Measurements from ENCODE around the gene MRFAP1.

GRCh38 chr4:4047212-4047752, 179.4 kb downstream of the OTOP1 start:
- RRBS = 8% methylated on average over 1 of the region's 17 CpGs

DNA sequence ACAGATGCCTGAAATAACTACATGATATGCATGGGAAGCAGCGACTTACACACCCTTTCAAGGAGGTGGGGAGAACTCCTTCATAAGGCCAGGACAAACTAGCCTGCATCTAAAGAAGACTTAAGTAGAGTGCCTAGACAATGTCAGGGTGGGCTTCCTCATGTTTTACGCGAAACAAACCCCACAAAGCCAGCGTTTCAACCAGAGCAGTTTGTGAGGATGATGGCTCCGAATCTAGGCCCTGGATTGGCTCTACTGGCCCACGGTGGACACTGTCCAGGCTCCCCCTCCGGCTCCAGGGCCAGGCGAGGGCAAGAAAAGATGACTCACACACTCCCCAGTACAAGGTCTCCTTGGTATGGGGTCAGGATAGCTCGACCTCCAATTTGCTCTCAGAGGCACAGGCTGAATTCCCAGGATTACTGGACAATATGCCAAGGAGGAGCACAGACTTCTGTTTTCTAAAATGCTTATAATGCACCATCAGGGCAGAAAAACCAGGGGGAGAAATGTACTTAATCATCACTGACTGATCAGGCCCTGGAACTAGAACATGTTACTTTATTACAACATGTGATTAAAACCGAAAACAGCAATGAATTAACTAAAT, 44.9 kb downstream of the STX18 start:
- RRBS = no CpG with 5 or more reads among the region's 10 CpGs

- RRBS = 11% methylated on average over 3 of the region's 25 CpGs
Measured at GRCh38 chr4:4865295-4865735, 5.8 kb downstream of the MSX1 start.

DNA sequence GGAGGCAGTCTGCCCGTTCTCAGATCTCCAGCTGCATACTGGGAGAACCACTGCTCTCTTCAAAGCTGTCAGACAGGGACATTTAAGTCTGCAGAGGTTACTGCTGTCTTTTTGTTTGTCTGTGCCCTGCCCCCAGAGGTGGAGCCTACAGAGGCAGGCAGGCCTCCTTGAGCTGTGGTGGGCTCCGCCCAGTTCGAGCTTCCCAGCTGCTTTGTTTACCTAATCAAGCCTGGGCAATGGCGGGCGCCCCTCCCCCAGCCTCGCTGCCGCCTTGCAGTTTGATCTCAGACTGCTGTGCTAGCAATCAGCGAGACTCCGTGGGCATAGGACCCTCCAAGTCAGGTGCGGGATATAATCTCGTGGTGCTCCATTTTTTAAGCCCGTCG, 60.0 kb downstream of the CYTL1 start:
- RRBS = no CpG with 5 or more reads among the region's 13 CpGs

GRCh38 chr4:5032951-5033921, 14.0 kb upstream of the CYTL1 start:
- RRBS = no CpG with 5 or more reads among the region's 18 CpGs

DNA sequence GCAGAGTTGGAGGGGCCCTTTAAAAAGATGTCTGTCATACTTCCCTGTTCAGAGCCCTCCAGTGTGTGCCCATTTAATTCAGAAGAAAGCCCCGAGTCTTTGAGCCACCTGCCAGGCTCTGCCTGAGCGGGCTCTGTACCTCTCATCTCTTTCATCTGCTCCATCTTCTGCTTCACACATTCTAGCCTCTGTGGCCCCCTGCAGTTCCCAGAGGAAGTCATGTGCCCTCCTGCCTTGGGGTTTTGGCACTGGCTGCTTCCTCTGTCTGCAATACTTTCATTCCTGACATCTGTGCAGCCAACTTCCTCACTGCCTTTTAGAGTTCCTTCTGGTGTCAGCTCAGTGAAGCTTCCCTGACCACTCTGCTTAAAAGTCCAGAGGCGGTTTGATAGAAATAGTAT, 6.2 kb upstream of the STK32B start:
- RRBS = no CpG with 5 or more reads among the region's 3 CpGs

DNA sequence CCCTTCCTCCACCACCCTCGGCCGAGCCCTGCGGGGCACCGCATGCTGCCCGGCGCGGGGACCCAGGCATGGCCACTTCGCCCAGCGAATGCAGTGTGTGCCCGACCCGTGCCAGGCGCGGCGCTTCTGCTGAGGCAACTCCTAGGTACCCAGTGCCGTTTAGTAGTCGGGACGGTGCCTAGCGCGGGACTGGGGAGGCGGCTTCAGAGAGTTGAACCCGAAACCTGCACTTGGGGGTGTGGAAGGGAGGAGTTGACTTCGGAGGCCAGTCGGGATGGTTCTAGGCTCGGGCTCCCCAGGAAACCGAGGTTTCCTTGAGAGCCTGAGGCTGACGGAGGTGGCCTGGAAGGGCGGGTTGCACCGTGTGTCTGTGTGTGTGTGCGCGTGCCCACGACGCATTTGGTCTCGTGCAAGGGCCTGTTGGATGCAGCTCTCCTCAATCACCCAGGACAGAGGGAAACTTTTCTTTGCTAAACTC, 717 bp downstream of the STK32B start:
- RRBS = no CpG with 5 or more reads among the region's 33 CpGs

DNA sequence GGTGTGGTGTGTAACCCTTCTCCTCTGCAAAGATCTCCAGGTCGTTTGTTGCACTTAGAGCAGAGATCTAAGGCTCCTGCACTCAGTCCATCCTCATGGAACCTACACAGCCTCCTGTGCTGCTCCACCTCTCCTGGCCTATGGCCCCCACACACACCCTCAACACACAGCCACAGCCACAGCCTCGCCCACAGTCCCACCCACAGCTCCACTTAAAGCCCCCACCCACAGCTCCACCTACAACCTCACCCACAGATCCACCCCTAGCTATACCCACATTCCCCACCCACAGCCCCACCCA, 322.8 kb downstream of the EVC2 start:
- RRBS = no CpG with 5 or more reads among the region's 2 CpGs

DNA sequence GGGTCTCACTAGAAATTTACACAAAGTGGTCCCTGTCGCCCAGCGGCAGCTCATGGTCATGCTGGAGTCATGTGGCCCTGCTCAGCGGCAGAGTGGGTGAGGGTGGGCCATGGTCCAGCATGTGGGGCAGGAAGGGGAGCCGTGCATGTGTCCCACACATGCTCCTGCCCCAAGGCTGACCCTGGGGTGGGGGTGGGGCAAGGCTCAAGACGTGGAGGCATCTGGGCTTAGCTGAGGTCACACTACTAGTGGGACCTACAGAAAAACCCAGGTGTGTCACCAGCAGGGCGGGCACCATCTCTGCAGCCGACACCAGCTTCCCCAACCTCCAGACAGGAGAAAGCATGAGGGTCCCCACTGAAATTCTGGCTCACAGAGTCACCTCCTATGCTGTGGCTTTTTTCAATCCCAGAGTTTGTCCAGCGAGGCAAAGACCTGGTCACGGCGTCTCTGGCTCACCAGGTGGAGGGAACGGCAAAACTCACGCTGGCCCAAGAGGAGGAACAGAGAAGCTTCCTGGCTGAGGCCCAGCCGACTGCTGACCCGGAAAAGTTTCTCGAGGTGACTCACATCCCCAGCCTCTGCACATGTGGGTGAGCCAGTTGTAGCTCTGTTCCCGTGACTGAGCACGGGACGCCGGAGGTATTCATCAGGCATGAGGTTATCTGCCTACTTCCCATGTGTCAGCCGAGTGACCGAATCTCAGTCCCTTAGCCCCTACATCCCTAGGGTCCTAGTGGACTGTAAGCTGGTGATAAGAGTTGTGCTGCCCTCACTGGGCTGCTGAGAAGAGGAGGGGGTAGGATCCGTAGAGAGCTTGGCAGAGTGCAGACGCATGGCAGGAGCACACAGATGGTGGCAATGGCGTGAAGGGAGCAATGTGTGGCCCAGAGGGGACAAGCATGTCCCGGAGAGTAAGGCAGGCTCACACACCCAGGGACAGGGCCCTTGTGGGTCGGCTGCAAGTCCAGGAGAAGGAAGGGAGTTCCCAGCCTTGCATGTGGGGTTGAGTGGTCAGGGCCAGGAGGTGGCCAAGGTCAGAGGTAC, 42.7 kb downstream of the EVC start:
- RRBS = 1% methylated on average over 6 of the region's 26 CpGs

DNA sequence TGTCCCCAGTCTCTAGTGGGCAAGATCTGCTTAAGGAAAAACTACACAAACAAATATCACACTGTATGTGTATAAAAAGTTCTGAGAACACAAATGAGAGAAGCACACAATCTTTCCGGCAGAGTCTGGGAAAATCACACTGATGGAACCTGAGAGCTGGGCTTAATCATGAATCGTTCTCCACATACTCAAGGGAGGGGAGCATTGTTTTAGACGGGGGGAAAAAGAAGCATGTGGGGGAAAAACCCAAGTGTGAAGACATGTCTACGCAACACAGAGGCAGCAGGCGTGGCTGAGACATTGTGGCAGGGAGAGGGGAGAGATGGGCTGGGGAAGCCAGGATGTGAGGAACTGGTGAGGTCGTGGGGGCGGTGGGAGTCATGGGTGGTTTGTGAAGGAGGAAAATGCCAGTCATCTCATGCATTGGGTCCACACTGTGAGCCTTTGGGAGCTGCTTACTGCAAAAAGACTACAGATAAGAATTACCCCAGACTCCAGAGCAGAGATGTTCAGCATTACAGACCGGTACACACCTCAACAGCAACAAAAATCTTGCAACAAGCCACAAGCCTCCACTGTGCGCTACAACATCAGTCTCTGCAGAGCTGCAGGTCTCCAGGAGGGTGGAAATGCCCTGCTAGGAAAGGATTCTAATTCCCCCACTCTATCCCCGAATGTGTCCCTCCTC, 2.1 kb downstream of the JAKMIP1 start:
- RRBS = no CpG with 5 or more reads among the region's 10 CpGs

- RRBS = 2% methylated on average over 9 of the region's 27 CpGs
Measured at GRCh38 chr4:6198812-6199434, 1.4 kb downstream of the JAKMIP1 start.

GRCh38 chr4:6528757-6529561, 46.0 kb upstream of the MAN2B2 start:
- RRBS = no CpG with 5 or more reads among the region's 17 CpGs

DNA sequence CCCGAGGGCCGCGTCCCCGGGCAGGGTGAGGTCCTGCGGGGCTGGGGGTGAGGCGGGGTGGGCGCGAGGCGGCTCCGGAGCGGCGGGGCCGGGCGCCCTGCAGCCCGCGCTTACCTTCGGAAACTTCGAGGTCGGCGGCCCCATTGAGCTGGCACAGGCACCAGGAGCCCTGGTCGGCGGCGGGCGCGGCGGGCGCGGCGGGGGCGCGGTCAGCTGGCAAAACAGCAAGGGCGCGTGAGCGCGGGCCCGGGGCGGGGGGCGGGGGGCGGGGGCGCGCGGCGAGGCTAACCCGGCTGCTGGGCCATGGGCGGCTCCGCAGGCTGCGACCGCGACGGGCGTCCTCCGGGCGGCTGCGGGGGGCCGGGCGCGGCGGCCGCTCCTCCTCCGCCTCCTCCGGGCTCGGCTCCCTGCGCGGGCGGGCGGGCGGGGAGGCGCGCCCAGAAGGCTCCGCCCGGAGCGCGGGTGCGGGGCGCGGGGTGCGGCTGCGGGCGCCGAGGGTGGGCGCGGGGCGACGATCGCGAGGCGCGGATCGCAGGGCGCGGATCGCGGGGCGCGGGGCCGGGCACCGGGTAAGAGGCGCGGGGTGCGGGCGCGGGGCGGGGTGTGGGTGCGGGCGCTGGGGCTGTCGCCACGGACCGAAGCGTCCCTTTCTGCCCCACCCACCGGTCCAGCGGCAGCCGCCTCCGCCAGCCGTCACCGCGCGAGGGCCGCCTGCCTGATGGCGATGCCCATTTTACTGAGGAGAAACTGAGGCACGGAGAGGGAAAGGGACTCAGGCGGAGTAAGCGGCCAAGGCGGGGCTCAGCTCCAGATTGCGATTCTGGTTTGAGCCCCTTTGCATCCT, 11.3 kb upstream of the MAN2B2 start:
- RRBS = 3% methylated on average over 60 of the region's 124 CpGs

DNA sequence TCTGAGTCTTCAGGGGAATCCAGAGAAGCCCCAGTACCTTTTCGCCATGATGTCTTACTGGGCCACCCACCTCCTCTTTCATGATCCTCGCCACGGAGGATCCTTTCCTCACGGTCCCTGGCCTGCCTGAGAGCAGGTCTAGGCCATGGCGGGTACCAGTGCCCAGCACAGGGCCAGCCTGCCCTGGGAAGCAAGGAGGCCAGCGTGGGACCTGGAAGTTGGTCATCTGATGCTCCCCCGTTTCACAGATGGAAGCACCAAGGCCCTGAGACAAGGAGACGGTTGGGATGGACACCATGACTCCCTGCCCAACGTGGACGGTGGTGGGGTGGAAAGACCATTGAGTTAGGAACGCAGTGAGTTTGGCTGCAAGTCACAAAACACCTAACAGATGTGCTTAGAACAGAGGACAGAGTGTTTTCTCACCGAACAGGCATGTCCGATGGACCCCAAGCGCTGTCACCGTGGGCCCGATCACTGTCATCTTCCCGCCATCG, 21.7 kb upstream of the MRFAP1 start:
- RRBS = no CpG with 5 or more reads among the region's 18 CpGs

GRCh38 chr4:6640619-6641737, at the start of gene MRFAP1:
Gene MRFAP1, plus strand, starts transcription at chr4:6640685.
- RRBS = 2% methylated on average over 50 of the region's 100 CpGs

GRCh38 chr4:6658294-6659201, 15.3 kb upstream of the ENSG00000170846 start:
- RRBS = 19% methylated on average over 6 of the region's 60 CpGs

DNA sequence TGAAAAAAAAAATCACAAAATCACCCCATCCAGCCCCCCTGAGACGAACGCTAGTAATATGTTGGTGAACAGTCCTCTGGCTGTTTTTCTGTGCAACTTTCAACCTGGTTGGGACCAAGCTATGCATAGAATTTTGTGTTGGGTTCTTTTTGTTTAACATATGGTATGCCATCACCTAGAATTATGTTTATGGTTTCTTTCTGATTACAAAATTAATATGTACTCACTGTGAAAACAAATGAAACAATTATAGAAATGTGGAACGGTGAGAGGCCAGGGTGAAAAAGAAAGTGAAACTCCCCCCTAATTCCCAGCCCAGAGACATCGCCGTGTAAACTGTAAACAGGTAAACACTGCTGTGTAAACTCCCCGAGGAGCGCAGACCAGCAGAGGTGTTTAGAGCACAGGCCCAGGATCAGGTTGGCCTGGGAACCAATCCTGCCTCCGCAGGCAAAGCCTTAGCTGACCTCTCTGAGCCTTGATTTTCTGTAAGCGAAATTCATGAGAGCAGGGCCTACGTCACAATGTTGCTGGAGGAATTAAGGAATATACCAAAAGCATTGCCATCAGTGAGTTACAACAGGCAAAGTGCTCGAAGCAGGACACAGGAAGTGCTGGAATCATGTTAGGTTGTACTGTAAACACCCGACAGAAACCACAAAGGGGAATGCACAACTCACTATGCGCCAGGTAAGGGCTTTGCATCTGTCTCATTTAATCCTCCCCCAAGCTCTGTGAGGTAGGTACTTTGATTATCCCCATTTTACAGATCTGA, 31.0 kb upstream of the KIAA0232 start:
- RRBS = no CpG with 5 or more reads among the region's 13 CpGs

GRCh38 chr4:6823924-6824769, 41.6 kb downstream of the KIAA0232 start:
- RRBS = no CpG with 5 or more reads among the region's 7 CpGs

DNA sequence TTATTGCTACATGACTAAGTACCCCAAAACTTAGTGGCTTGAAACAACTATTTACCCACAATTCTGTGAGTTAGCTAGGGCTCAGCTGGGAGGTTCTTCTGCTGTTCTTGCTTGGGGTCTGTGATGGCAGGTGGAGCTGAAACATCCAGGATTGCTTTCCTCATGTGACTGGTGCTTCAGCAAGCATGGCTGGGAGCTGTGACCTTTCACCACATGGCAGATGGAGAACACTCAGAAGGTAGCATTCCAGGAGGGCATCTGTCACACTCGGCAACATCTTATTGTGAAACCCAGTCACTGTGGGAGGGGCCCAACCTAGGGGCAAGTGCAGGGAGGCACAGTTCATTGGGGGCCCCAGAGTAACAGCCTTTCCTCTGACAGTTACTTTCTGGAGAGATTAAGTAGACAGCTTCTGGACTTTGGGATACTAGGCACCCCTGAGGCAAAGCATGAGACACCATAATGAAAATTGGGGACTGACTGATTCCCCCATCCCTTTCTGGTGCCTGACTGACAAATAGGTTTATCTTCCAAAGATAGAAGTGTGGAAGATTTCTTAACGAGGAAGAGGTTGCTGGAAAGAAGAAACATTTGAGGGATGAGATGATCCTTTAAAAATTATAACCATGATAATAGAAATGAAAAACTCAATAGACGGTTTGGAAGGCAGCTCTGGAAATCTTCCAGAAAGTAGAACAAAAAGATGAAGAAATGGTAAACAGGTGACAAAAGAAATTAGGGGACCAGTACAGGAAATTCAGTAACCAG, 56.8 kb upstream of the TBC1D14 start:
- RRBS = no CpG with 5 or more reads among the region's 3 CpGs

GRCh38 chr4:6861793-6862549, 47.7 kb upstream of the TBC1D14 start:
- RRBS = no CpG with 5 or more reads among the region's 7 CpGs

Measured in aortic smooth muscle cell (primary cell).